GM12892 (cell line): ENCODE measurements around the genes CHCHD1 and AP3M1.

DNA sequence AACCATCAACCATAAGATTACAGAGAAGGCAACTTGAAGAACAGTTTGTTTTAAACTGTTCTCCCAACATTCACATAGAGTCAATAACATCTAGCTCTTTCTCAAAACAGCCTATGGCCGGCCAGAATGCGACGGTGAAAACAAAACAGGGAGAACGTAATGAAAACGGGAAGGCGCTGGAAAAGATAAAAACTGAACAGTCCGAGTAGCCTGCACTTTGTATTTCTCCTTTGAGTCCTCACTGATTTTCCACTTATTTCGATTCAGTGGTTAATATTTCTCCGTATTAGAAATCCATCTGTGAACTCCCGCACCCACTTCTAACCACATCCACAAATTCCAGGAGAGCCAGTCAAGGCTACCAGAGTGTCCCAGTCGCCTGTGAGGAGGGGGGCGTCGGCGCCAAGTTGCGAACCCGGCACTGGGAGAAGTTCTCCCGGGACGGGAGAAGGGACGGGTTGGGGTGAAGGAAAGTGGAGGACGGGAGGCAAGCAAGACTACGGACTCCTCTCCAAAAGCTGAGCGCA lies 500 bp downstream of the MICU1 start:
- RRBS = no CpG with 5 or more reads among the region's 22 CpGs

DNA sequence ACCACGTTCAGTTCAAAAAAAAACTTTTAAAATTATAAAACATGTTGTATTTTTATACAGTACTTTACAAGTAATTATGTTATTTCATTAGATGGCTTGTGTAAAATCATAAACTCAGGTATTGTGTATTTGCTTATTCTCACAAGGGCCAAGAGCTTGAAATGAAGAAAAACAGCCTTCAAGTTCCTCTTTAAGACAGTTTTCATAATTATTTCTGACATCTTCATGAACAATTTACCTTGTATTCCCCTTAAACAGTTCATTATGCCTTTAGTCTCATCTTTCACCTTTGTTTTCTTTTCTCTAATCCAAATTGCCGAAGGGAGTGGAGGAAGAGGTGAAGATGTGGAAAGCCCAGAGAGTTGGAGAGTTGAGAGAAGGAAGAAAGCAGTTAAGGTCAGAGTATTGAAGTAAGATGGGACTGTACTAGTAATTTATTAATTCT lies 16.0 kb downstream of the MCU start:
- RRBS = no CpG with 5 or more reads among the region's 2 CpGs

- RRBS = no CpG with 5 or more reads among the region's 9 CpGs
Observed at GRCh38 chr10:72808228-72808839, 85.2 kb upstream of the OIT3 start.

GRCh38 chr10:73094195-73094876 lies 2.3 kb downstream of the P4HA1 start:
- RRBS = no CpG with 5 or more reads among the region's 2 CpGs

GRCh38 chr10:73245682-73246263 lies 1.3 kb downstream of the DNAJC9 start:
- RRBS = no CpG with 5 or more reads among the region's 8 CpGs

DNA sequence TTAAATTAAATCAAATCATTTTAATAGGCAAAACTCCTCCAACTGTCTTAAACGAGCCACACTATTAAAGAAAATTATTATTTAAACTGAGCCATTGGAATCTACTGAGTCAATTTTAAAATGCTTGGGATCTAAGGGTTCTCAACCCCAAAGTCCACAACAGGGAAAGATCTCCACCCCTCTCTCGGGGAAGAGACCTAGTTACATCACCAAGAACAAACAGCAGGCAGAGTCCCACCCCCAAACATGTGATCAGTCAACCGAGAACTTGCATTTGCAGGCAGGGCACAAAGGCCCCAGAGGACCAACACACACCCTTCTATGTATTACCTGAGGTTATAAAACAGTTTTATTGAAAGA lies 707 bp upstream of the USP54 start:
- RRBS = no CpG with 5 or more reads among the region's 3 CpGs

- RRBS = no CpG with 5 or more reads among the region's 5 CpGs
Observed at GRCh38 chr10:73644011-73644655, 2.9 kb upstream of the MYOZ1 start.

GRCh38 chr10:73650744-73651390 lies 5.0 kb downstream of the SYNPO2L start:
- RRBS = no CpG with 5 or more reads among the region's 5 CpGs

- RRBS = under 1% methylated on average over 8 of the region's 70 CpGs
Observed at GRCh38 chr10:73781609-73782651, at the start of gene CHCHD1. Gene CHCHD1, plus strand, starts transcription at chr10:73782048.

DNA sequence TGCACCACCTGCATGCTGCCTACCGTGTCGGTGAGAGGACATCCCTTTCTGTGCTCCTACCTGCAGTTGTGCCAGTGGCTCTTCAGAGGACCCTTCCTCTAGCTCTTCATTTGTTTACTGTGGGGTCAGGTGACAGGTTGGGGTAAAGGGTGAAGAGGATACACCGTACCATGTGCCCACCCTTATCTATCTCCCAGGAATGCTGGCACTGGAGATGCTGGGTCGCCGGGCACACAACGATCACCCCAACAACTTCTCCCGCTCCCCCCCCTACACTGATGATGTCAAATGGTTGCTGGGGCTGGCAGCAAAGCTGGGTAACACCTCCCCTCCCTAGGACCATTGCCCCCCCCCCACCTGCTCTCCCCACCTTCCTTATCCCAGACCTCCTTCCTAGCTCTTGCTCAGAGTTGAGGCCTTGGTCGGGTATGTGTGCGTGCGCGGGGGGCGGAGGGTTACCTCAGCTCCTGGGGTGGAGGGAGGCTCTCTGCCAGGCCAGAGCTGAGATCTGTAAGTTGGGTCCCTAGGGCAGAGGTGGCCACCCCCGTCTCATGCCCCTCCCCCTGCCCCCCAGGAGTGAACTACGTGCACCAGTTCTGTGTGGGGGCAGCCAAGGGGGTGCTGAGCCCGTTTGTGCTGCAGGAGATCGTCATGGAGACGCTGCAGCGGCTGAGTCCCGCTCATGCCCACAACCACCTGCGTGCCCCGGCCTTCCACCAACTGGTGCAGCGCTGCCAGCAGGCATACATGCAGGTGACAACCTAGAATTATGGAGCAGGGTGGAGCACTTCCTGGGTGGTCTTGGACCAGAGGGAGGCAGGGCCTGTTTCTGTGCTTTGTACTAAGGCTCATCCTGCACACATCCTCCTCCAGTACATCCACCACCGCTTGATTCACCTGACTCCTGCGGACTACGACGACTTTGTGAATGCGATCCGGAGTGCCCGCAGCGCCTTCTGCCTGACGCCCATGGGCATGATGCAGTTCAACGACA lies 10.7 kb downstream of the NDST2 start:
- RRBS = no CpG with 5 or more reads among the region's 32 CpGs

DNA sequence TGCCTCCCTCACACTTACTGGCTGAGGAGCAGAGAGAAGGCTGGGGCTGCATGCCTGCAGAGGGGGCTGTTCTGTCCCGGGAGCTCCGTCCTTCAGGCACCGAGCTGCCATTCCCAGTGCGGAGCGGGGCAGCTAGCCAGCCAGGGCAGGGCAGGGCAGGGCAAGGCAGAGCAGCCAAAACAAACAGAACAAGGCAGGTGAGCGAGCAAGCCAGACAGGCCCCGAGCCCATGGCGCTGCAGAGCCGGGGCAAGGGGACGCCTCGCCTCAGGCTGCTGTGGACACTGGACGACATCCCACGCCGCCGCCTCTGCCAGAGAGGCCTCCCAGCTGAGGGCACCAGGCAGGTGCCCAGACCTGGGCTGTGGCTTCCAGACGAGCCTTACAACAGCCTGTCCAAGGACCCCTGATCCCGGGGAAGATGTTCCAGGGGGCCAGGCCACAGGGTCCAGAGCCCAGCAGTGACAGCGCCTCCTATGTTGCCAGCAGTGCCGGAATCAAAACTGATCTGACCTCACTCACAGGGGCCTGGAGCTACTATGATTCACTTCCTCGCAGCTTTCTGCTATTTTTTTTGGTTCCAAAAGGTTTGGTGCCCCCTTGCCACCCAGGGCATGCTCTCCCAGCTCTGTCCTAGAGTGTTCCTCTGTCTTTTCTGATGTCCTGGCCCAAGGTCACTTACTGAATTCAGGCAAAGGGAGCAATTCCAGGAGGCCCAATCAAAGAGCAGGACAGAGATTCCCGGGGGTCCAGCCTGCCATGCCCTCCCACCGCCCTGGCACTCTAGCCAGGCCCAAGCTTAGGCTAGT lies 8.3 kb upstream of the NDST2 start:
- RRBS = 99% methylated on average over 3 of the region's 22 CpGs

GRCh38 chr10:73906512-73907421 lies 4.2 kb upstream of the PLAU start:
- RRBS = no CpG with 5 or more reads among the region's 9 CpGs

GRCh38 chr10:74122893-74123764 lies 27.5 kb downstream of the AP3M1 start:
- RRBS = no CpG with 5 or more reads among the region's 4 CpGs

DNA sequence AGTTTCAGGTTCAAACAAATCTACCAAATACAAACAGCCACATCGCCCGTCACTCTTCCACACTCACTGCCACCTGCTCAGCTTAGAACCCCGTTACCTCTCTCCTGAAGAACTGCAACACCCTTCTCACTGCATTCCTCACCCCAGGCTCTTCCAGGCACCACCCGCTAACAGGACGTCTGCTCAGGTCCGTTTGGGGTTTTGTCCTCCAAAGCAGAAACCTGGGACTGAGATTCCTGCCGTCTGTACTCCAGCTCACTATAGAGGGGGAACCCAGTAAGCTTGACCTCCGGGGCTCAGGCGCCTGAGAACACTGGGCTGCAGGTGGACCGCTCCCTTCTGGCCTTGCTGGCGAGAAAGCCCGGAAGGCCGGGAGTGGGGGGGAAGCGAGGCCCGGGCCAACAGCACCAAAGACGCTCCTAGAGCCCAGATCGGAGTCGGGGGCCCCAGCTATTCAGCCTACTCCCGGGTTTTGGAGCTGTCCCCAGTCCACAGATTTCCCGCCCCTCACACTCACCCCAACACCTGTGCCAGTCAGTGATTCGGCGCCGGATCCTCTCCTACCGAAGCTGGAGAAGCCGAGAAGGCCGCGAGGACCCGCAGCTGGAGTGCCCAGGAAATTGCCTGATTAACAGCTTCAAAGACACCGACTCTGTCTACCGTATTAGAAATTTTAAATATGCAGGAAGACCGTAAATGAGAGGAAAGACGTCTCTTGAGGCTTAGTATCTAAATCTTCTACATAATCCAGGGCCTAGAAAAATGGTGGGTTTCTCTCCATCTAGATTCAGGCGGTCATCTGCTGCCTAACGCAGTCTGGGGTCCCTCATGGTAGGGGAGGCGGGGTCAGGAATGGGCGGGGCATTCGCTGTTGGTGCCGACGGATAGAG lies at the start of gene AP3M1:
Gene AP3M1, minus strand, starts transcription at position 591 of the 890 bp plus-strand sequence.
- RRBS = 2% methylated on average over 13 of the region's 39 CpGs

DNA sequence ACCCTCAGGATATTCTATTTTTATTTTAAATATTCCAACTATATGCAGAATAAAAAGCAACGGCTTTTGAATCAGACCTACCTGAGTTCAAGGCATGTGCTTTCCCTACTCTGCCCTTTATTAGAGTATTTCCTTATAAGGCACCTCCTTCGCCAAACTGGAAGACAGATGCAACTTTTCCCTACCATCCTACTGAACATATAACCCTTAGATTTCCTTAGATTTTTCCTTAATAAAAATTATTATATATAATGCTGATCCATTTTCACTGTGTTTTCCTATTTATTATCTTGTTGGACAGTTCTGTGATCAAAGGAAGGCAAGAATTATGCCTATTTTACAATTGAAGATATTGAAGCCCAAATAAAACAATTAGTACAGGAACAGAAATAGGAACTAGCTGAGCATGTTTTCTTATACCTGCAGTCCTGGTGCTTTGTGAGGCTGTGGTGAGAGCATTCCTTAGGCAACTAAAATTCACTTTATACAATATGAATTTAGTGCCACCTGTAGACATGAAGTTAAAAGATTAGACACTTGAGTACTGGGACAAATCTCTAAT lies 1.4 kb downstream of the ADK start:
- RRBS = no CpG with 5 or more reads among the region's 2 CpGs

DNA sequence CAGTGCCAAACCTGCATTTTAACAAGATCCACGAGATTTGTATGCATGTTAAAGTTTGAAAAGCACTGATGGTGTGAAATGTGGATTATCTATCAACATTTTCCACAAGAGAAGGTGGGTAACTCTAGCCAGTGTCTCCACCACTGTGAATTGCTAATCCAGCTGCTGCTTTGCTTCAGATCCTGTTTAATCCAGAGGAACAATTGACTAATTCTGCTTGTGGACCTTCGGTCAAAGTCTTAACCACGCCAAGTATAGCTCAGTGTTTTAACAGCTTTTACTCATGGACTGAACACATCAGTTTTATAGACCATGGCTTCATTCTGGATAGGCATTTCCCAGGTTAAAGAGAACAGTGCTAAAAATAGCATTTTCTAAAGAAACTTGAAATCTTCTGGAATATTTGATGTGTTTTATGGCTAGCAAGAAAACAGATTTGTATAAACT lies 23.5 kb downstream of the ADK start:
- RRBS = no CpG with 5 or more reads among the region's 3 CpGs

GRCh38 chr10:74175558-74176095 lies 24.6 kb downstream of the ADK start:
- RRBS = no CpG with 5 or more reads among the region's 2 CpGs

DNA sequence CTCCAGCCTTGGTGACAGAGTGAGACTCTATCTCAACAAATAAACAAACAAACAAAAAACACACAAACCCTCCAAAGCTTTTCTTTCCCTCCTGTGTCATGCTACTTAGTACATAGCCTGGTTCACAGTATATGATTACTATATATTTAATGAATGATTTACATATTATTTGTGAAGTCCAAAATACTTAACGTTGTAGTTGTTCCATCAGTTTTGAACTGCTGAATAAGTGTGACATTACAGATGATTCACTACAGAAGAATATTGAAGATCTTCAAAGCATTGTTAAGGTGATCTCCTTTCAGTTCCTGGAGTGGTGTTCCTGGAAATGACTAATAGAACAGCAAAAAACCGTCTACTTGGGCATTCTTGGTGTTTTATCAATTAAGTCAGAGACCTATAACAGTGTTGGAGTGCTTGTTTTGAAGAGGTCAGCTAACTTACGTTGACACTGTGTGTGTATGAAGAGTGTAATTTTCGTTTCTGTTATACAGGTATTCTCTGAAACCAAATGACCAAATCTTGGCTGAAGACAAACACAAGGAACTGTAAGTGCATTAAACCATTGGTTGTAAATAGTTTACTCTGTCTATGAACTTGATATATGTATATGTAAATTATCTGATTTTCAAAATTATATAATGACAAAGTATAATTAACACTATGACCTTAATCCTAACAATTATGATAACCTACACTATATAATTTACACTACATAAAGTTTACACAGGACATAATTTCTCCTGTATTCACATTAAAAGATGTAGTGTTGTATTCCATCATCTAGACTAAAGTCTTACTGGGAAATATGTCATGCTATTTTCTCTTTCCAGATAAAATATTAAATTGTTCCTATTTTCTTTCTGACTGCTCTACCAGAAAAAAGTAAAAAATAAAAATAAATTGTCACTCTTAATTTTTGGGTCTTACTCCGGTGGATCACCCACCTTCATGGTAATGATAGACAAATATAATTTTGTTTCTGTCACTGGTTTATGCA lies 73.3 kb downstream of the ADK start:
- RRBS = no CpG with 5 or more reads among the region's 5 CpGs

GRCh38 chr10:74237911-74238300 lies 86.9 kb downstream of the ADK start:
- RRBS = no CpG with 5 or more reads among the region's 8 CpGs

DNA sequence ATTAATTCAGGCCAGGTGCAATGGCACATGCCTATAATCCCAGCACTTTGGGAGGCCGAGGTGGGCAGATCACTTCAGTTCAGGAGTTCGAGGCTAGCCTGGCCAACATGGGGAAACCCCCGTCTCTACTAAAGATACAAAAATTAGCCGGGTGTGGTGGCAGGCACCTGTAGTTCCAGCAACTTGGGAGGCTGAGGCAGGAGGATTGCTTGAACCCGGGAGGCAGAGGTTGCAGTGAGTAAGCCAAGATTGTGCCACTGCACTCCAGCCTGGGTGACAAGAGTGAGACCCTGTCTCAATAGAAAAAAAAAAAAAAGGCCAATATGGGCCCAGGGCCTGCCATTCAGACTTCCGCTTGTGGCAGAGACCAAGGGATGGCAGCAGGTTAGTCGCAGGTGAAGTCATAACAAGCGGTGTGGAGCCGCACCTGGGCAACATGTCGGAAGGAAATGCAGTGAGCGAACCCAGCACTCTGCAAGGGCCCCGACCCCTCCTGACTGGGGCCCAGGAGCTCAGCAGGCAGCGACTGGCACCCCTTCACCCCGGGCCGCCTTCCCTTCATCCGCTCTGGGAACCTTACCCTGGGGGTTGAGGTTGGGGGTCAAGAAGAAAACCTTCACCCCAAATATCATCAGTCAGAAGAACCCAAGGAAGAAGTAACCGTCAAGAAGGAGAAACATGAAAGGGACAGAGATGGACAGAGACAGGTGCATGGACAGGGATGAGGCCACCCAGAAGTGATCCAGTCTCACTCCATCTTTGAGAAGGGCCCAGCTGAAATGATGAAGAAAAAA lies 171.7 kb upstream of the KAT6B start:
- RRBS = no CpG with 5 or more reads among the region's 17 CpGs